ENCODE data around the genes OR11H6, RNASE4, EDDM3A, ZNF219 and RAB2B.

GRCh38 chr14:20223549-20223785 lies at the start of gene OR11H6:
Gene OR11H6, plus strand, starts transcription at chr14:20223710.
- RRBS = no CpG with 5 or more reads among the region's 1 CpG

GRCh38 chr14:20455991-20456335 lies 937 bp downstream of the APEX1 start:
- RRBS = no CpG with 5 or more reads among the region's 3 CpGs

GRCh38 chr14:20622902-20623190 lies 18.6 kb downstream of the OR6S1 start:
- RRBS = 13% methylated on average over 6 of the region's 19 CpGs

- RRBS = no CpG with 5 or more reads among the region's 21 CpGs
Measured at GRCh38 chr14:20680749-20681795, 3.3 kb upstream of the RNASE4 start.

GRCh38 chr14:20683034-20683890 lies 1.1 kb upstream of the RNASE4 start:
- RRBS = no CpG with 5 or more reads among the region's 41 CpGs

GRCh38 chr14:20684051-20685041 lies at the start of gene RNASE4:
Gene RNASE4, plus strand, starts transcription at chr14:20684560.
- RRBS = no CpG with 5 or more reads among the region's 55 CpGs

GRCh38 chr14:20745689-20745955 lies at the start of gene EDDM3A:
Gene EDDM3A, plus strand, starts transcription at chr14:20745887.
- RRBS = no CpG with 5 or more reads among the region's 4 CpGs

- RRBS = 67% methylated on average over 1 of the region's 15 CpGs
Measured at GRCh38 chr14:20799390-20800738, 2.8 kb downstream of the RNASE1 start.

GRCh38 chr14:20802398-20802728 lies 281 bp downstream of the RNASE1 start:
- RRBS = no CpG with 5 or more reads among the region's 5 CpGs

GRCh38 chr14:20848599-20849375 lies 42.4 kb upstream of the RNASE3 start:
- RRBS = no CpG with 5 or more reads among the region's 5 CpGs

DNA sequence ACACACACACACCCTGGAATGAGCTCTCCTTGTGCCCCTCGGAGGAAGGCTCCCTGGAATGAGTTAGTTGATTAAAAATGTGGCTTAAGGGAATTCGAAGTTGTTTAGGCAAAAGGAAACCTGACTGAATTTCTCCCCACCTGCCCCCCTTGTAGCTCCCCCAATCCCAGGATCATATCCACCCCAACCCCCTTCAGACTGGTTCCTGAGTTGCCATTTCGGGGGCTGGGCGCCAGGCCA lies 1.2 kb upstream of the NDRG2 start:
- RRBS = no CpG with 5 or more reads among the region's 4 CpGs

DNA sequence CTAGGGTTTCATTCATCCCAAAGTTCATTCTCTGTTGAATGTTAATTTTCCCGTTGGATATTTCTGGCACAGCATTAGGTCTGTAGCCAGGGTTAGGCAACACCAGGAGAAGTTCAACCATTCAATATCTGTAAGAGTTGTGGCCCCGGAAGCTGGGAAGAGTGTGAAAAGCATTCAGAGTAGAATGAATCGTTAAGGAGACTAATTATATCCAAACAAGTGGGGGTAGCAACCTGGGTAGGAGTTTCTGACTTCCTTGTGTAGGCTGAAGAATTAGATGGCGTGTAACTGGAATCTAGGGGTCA lies 3.5 kb downstream of the RNASE8 start:
- RRBS = no CpG with 5 or more reads among the region's 4 CpGs

- RRBS = no CpG with 5 or more reads among the region's 5 CpGs
Measured at GRCh38 chr14:21072045-21072695, 2.1 kb downstream of the ARHGEF40 start.

DNA sequence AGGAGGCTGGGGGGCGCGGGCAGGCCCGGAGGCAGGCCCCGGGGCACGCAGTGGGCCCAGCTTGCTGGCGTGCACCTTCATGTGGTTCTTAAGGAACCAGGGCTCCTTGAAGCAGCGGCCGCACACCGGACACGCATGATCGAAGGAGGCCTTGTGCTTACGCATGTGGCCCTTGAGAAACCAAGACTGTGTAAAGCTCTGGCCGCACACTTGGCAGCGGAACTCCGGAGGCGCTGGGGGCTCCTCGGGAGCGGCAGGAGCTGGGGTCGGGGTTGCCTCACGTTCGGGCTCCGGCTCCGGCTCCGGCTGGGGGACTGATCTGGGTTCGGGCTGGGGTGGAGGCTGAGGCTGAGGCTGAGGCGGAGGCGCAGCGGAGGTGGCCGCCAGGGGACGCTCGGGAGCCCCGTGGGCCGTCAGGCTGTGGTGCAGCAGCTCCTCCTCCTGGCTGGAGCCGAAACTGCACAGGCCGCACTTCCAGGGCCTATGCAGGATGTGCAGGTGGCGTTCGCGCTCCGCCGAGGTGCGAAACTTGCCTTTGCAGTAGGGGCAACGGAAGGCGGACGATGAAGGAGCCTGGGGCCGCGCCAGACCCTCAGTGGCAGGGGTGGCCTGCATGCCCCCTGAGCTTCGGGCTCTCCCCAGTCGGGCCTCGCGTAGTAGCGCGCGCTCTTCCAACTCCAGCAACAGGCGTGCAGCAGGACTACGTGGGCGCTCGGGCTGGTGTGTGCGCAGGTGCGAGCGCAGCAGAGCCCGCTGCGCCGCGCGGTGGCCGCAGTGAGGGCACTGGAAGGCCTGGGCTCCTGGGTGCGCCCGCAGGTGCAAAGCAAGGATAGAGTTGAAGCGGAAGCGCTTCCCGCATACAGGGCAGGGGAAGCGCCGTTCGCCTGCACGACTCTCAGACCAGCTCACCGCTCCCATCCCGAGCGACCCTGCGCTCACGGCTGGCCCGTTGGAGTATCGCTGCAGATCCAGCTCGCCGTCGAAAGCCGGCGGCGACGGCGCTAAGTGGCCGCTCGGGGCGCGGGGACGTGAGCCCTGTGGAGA lies 5.9 kb downstream of the ZNF219 start:
- RRBS = 63% methylated on average over 22 of the region's 95 CpGs

- RRBS = 1% methylated on average over 15 of the region's 83 CpGs
Measured at GRCh38 chr14:21098238-21099144, at the start of gene ZNF219. Gene ZNF219, minus strand, starts transcription at chr14:21098655.

DNA sequence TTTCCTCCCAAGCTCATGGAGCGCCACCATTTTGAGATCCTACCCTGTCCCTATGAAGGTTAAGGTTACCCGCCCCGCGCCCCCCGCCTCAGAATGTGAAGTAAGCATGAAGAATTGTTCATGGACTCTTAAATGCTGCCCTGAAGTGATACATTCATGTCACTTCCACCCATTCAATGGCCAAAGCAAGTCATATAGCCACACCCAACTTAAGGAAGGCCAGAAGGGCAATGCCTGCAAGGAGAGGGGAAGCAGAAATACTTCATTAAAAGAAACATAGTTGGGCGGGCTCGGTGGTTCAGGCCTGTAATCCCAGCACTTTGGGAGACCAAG lies 4.3 kb downstream of the TMEM253 start:
- RRBS = no CpG with 5 or more reads among the region's 7 CpGs

- RRBS = no CpG with 5 or more reads among the region's 17 CpGs
Measured at GRCh38 chr14:21106059-21107384, 5.7 kb downstream of the TMEM253 start.

DNA sequence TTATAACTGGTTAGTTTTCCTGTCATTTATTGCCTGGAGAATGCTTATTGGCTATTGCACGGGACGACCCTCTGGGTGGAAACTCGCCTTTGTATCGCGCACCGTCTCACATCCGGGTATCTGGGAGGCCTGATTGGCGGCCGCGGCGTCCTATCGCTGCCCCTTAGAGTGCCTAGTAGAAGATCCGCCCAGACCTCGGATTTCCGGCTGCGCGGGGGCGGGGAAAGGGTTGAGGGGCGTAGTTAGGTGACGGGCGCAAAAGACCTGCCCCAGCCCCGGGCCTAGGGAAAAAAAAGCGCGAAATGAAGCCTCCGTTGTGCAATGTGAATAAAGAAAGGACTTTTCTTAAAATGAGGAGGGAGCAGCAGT lies 364 bp upstream of the HNRNPC start:
- RRBS = under 1% methylated on average over 15 of the region's 25 CpGs

- RRBS = no CpG with 5 or more reads among the region's 14 CpGs
Measured at GRCh38 chr14:21352320-21353094, 31.3 kb downstream of the SUPT16H start.

GRCh38 chr14:21476401-21477139 lies at the start of gene RAB2B:
Gene RAB2B, minus strand, starts transcription at chr14:21476959.
- RRBS = 5% methylated on average over 7 of the region's 40 CpGs

All from retinal pigment epithelial cell (primary cell).